Pulmonary lymph node (tissue), 1 donor: ENCODE measurements around a stretch of chr15.

- PRO-cap: no peak
Observed at GRCh38 chr15:80922417-80923087, 67.1 kb downstream of the MESD start.

DNA sequence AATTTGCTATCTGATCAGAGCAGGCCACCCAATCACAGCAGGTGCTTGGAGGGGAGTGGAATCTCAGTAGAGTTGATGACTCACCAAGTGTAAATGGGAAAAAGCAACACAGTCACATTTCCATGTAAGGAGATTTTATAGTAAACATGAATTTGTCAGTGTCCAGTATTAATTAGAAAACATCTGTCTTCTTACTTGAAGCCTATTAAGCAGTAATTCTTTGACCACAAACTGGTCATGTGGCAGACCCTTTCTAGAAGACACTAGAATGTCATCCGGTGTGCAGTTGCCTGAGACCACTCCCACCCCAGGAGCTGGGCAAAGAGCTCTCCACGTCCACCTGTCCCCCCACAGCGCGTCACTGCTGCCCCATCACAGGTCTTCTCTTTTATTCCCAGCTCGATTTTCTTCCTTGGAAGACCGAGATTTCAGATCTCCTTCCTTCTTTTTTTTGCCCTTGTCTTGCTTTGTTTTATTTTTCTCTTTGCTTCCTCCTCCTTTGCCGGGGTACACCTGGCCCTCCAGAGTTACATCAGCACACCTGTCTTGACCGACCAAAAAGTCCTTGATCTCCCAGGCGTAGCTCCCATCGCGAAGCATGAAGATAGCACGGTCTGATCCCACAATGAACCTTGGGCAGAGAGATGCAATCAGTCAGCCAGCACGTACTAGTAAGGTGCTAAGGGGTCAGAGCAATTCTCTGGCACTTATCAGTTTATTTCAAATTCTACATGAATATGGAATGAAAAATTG, 10.6 kb downstream of the MESD start:
- PRO-cap: no peak

GRCh38 chr15:80981761-80982205, 7.8 kb downstream of the MESD start:
- PRO-cap: no peak

DNA sequence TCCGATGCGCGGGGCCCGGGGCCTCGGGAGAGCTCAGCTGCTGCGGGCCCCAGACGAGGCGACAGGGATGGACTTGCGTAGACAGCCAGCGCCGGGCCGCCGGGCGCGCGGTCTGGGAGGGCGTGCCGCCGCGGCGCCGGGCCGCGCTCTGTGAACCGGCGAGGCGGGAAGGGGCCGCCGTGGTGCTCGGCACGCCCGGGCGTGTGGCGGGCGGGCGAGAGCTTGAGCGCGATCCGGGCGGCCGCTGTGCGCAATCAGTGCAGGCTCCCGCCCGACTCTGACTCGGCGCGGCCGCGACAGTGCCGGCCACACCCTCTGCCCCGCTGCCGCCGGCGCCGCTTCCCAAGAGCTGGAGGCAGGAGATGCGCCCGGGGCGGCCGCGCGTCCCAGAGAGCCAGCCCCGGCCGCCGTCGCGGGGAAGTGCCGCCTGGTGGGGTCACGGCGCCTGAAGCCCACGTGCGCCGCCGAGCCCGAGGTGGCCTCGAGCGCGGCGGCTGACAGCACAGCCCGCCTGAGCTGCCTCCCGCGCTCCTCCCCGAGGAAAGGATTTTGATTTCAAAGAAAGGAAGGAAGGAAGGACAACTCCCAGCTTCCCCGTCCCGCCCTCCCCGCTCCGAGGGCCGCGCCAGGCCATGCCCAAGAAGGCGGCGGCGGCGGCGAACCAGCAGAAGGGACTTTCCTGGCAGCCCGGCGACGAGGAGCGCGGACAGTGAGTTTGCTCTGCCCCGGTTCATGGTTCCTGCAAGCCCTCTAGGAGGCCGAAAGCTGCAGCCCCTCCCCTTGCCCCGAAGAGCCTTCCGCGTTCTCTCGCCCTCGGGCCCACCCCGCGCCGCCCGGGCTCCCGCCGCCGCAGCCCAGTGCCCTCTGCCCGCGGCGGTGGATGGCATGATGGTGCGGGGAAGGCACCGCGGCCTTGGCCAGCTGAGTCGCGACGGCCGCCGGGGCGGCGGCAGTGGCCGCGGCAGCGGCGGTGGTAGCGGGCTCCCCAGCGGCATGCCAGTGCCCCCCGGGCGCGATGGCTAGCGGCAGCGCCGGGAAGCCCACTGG, 857 bp downstream of the TLNRD1 start:
- PRO-cap: unidirectional peak, minus-strand start at position 279 of the sequence; unidirectional peak, minus-strand start at position 722 of the sequence

DNA sequence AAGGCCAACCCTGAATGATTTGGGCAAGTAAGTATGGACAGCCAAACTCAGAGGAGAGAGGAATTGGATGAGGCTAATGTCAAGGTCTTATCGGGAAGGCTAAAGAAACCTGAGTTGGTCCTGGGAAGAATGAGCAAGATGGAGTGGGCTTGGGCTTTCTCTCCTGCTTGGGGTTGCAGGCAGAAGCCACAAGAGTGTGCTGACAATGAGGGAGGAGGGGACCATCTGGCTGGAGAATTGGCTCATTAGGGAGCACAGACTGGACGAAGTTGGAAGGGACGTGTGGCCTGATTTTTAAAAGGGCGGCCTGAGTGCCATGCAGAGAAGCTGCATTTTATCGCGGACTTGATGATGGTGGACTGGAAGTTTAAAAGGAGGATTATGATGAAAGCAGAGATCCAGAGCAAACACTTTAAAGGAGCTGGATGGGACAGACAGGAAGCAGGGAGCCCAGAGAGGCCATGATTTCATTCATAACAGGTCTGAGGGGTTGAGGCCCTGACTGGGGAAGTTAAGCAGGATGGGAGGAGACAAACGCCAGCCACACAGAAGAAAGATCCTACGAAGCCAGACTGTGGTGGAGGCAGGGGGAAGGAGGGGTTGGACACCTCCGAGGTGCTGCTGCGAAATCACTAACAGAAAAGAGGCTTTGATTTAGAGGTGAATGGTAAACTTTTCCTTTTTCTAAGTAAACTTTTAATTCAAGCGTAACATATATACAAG, 23.6 kb downstream of the TLNRD1 start:
- PRO-cap: no peak

GRCh38 chr15:81164368-81164650, 30.2 kb downstream of the CFAP161 start:
- PRO-cap: no peak

DNA sequence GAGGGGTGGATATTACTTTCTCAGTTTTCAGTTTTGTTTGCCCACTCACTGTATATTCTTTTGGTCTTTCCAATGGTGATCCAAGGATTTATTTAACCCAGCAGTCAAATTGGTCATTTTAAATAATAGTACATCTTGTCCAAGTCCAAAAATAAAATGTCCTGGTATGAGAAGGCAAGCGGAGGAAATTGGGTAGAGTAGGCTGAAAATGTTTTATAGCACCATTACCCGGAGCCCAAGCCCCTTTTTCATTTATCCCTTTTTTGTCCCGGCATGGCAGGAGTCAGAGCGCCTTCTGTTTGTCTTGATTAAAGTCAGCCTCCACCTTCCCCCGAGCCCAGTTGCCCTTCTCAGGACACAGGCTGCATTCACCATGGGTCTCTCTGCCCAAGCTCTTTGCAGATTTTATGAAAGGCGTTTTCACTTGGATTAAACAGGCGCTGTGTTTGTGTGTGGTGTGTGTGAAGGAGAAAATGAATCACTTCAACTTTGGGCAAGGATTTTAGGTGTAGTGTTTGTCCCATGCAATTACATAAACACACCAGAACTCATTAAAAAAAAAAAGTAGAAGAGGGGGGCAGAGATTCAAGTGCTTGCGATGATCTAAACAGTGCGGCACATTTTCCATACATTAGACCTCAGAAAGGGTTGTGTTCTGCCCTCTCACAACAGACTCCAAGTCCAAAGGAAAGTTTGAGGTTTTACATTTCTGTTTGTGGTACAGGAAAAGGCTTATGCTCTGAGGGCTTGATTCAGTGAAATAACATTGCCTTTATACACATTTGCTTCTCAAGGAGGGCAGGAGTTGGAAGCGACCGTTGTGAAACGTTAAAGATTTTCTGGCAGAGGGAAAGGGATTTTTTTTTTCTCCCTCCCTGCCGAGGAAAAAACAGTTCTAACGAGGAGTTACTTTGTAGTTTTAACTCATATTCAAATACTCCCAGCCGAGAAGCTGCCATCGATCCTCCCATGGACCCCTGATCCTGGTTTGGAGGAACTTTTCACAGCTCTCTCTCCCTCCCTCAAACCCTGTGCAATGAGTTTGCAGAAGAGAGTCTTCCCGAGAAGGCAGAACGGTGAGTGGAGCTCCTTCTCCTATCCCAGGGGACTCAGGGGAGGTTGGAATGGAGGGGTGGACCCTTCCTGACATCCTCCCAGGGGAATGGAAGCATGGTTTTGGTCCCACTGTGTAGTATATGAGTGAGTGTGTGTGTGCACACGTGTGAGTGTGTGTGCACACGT, 14.4 kb upstream of the IL16 start:
- PRO-cap: no peak

DNA sequence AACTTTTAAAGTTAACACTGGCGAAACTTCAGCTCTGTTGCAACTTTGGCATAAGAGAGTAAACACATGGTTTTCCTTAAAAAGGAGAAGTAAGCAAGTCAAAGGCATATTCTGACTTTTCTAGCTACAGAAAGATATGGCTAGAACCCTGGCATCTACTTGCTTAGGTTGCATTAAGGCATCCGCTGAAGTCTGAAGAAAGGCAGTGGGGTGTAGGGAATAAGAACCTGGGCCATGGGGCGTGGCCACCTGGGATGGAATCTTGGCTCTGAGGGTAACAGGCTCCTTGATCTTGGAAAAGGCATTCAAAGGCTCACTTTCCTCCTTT, 13.2 kb upstream of the IL16 start:
- PRO-cap: no peak

DNA sequence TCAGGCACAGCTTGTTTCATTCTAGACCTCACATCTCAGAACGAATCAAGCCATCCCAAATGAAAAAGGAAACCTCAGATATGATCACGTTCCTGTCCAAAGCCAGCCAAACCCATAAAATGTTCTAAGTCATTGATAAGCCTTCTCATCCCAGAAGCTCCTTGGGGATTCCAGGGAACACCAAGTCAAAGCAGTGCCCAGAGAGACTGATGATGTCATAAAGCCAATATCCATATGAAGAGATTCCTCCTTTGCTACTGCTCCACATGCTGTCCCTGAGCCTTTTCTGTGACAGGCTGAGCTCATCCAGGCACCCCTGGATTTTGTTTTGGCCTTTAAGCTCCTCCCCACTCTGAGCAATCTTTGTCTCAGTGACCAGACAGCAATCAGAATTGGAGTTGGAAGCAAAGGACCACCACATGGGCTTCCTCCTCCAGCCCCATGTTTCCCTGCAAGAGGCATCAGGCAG, 25.2 kb downstream of the MEX3B start:
- PRO-cap: no peak

DNA sequence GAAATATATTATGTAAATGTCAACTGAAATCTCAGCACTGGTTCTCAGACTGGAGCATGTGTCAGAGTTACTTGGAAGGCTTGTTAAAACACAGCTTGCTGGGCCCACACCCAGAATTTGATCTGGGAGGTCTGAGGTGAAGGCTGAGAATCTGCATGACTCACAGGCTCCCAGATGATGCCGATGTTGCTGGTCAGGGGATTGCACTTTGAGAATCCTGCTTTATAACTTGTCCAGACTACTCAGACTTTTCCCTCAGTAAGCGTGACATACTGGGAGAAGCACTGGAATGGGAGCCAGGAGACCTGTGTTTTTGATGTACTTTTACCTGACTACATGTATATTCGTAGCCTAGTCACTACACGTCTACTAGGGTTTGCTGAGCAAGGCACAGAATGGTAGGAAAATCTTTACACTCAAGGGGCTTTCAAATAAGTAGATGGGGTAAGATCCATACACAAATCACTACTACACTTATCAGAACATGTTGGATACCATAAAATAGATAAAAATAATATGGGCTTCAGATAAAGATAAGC, 77.1 kb upstream of the MEX3B start:
- PRO-cap: no peak

- PRO-cap: no peak
Observed at GRCh38 chr15:82415581-82416546, 13.8 kb upstream of the GOLGA6L9 start.

DNA sequence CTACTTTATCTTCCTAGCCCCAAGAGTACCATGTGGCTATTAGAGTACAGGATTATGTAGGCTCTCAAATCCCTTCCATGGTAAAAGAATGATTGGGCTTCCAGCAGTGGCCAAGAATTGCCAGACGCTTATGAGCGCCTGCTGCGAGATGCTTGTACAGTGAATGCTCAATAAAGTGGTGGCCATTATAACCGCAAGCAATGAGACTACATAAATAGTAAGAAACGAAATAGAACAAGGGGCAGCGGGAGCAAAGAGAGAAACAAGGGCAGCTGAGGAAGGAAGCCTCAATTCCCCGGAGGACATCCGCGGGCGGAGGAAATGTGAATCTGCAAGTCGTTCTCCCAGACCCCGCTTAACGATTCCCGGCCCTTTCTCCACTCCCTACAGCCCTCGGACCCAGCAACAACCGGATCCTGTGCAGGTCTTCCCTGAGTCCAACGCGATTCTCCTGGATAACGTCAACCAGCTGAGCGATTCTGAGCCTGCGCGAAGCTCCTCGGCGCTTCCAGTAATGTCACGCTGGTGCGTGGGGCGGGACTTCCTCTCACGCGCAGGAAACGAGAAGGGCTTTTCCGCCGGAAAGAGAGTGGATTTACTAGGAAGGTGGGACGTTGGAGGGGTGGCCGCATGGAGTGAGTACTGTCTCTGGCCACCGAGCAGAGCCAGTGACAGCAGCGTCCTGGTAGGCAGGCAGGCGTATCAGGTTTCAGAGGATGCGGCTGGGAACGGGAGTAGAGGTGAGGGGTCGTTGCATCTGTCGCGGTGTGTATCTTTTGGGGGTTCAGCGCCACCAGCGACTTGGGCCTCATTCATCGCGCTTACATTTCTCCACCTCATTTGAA, 40.5 kb upstream of the AP3B2 start:
- PRO-cap: bidirectional peak, plus-strand start at position 601 of the sequence, minus-strand start at position 451 of the sequence

- PRO-cap: bidirectional peak, plus-strand start at chr15:82809662, minus-strand start at chr15:82809443
Observed at GRCh38 chr15:82809144-82809484, 314 bp upstream of the WHAMM start.

GRCh38 chr15:82858849-82859280, 49.4 kb downstream of the WHAMM start:
- PRO-cap: no peak

GRCh38 chr15:82934445-82935033, 18.0 kb downstream of the HOMER2 start:
- PRO-cap: no peak

GRCh38 chr15:82950596-82951804, 1.5 kb downstream of the HOMER2 start:
- PRO-cap: no peak

DNA sequence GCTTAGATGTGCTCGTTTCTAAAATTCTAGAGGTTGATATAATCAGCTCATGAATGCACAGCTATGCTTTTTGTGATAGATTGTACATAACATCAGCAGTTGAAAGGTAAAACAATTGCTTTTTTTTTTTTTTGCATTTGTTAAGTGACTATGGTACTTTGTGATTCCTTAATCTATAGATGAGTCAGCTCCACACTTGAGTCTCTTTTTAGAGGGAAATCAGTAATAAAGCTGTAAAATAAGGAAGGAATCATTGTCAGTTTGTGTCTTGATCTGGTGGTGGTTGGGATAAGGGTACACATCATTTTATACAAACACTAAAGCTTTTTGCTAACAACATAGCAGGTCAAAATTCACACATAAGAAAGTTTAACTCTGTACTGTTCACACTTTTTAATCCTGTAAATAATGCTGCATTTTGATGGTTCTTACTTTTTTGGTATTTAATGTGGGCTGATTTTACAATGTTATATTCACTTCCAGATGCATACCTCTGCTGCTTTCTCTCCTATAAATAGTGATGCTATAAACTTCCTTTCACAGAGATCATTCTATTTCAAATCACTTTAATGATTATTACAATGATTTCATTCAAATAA, 4.5 kb downstream of the RAMAC start:
- PRO-cap: no peak

GRCh38 chr15:83208208-83208613, 588 bp upstream of the HDGFL3 start:
- PRO-cap: no peak

- PRO-cap: unidirectional peak, minus-strand start at chr15:83287644
Observed at GRCh38 chr15:83287381-83287932, 3.0 kb upstream of the BNC1 start.

DNA sequence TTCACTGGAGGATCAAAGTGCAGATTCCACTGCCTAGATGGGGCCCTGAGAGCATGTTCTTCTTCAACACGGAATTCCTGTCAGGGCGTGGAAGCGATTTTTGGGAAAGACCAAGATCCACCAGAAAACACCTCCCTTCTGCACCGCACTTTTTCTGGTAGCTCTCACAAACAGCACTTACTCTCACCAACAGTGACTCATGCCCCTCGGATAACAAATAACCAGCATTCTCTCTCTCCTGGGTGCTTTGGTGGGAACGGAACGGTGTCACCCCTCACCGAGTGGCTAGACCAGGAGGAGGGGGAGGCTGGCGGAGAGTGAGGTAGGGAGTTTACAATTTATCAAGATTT, 40.1 kb downstream of the ADAMTSL3 start:
- PRO-cap: no peak